ENCODE data around the genes DAP3, RXFP4, SEMA4A, PAQR6 and RHBG.

DNA sequence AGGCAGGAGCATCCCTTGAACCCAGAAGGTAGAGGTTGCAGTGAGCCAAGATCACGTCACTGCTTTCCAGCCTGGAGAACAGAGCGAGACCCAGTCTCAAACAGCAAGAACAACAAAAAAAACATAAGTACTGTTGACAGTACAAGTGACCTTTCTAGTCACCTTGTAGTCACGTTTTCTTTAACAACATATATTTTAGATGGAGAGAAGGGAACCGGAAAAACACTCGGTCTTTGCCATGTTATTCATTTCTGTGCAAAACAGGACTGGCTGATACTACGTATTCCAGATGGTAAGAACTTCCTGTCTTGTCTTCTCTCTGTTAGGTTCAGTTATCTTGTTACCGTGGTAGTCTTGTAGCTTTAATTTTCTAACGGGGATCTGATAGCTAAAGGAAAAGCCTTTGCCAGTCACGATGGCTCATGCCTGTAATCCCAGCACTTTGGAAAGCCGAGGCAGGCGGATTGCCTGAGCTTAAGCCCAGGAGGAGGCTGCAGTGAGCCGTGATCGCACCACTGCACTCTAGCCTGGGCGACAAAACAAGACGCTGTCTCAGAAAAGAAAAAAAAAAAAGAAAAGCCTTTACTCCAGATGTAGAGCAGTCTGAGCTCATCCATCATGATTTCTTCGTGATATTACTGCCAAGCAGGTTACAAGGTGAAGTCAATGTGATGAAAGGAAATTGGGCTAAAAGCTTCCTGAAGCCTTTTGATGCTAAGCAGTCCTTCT, 11.2 kb upstream of the MSTO1 start:
- PRO-cap, 7 experiments = no peak in any of the 7 experiments
- RAMPAGE, long total RNA, 2 experiments = no peak in any of the 2 experiments

- PRO-cap, 7 experiments = peak in 7 of 7 experiments; most common plus-strand start chr1:155689091 (in 7); most common minus-strand start chr1:155688981 (in 1)
- RAMPAGE, long total RNA, 2 experiments = start-site peak on the plus strand in 2 of 2 experiments, at chr1:155689082-155689104 at its widest, 109 to 224 reads per replicate
Observed at GRCh38 chr1:155688885-155689226, at the start of gene DAP3. TSS of gene DAP3 (plus strand) at chr1:155689091.

GRCh38 chr1:155892962-155893541, 18.1 kb downstream of the RIT1 start:
- PRO-cap, 7 experiments = no peak in any of the 7 experiments
- RAMPAGE, long total RNA, 2 experiments = no peak in any of the 2 experiments

DNA sequence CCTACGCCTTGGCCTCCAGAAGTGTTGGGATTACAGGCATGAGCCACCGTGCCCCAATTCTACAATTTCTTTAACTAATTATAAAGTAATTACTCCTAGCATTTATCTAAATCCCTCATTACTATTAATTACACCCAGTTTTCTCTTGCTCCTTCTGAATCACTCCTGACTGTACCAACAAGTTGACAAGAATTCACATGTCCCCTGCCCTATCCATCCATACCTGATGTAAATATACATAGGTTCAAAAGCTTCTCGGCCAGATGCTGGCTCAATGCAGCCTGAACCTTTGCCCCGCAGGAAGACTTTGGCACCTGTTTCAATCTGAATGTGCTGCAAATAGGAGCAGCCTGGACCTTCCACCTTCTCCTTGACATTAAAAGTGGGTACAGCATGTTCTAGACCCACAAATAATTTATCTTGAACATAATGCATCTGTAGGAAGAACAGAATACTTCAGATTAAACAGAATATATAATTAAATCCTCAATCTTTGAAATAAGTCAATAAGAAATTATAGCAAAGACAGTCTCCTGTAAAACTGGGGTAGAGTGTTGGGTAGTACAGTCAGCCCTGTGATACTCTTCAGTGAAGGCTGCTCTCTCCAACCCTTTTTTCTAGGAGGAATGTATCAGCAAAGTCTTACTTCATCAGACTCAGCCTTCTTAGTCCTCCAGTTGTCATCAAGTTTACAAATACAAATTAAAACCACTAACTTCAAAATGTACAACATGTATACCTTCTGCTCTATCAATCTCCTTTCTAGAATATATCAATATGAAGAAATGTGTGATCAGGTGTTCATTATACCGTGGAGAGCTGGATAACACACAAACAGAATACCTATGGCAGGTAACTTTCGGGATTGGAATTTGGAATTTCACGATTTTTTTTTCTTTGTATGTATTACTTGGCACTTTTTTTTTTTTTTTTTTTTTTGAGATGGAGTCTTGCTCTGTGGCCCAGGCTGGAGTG, 8.5 kb downstream of the KHDC4 start:
- PRO-cap, 7 experiments = no peak in any of the 7 experiments
- RAMPAGE, long total RNA, 2 experiments = no peak in any of the 2 experiments

- PRO-cap, 7 experiments = no peak in any of the 7 experiments
- RAMPAGE, long total RNA, 2 experiments = no peak in any of the 2 experiments
Observed at GRCh38 chr1:155941076-155941933, at the start of gene RXFP4. TSS of gene RXFP4 (plus strand) at chr1:155941638.

DNA sequence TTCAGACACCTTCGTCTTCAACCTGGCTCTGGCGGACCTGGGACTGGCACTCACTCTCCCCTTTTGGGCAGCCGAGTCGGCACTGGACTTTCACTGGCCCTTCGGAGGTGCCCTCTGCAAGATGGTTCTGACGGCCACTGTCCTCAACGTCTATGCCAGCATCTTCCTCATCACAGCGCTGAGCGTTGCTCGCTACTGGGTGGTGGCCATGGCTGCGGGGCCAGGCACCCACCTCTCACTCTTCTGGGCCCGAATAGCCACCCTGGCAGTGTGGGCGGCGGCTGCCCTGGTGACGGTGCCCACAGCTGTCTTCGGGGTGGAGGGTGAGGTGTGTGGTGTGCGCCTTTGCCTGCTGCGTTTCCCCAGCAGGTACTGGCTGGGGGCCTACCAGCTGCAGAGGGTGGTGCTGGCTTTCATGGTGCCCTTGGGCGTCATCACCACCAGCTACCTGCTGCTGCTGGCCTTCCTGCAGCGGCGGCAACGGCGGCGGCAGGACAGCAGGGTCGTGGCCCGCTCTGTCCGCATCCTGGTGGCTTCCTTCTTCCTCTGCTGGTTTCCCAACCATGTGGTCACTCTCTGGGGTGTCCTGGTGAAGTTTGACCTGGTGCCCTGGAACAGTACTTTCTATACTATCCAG, 614 bp downstream of the RXFP4 start:
- PRO-cap, 7 experiments = no peak in any of the 7 experiments
- RAMPAGE, long total RNA, 2 experiments = no peak in any of the 2 experiments

- PRO-cap, 7 experiments = no peak in any of the 7 experiments
- RAMPAGE, long total RNA, 2 experiments = no peak in any of the 2 experiments
Observed at GRCh38 chr1:155970120-155971435, 7.8 kb downstream of the ARHGEF2 start.

DNA sequence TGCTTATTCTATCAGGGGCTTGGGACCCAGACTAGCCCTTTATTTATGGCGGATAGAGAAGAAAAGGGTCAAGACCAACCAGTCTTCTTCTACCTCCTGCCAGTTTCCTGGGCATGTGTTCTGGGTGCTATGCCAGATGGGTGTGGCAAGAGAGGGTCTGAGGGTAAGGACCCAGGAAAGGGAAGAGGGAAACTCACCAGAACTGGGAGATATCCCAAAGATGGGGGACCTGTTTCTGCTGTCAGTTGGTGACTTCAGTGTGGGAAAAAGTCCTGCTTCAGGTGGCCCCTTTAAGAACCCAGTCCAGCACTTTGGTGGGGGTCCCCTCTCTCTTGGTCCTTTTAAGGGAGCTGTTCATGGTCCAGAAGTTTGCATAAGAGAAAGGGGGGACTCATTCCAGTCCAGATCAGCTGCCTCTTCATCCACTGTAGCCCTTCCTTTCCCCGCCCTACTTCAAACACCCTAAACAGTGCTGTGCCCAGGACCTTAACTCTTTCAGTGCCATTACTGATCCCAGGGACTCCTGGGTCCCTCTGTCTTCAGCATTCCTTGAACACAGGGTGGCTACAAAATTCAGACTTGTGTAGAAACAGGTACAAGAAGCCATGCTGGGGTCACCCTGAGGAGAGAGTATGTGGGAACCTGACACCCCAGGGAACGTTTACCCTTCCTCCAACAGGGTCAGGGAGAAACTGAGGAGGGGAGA, 18.4 kb downstream of the SSR2 start:
- PRO-cap, 7 experiments = no peak in any of the 7 experiments
- RAMPAGE, long total RNA, 2 experiments = no peak in any of the 2 experiments

DNA sequence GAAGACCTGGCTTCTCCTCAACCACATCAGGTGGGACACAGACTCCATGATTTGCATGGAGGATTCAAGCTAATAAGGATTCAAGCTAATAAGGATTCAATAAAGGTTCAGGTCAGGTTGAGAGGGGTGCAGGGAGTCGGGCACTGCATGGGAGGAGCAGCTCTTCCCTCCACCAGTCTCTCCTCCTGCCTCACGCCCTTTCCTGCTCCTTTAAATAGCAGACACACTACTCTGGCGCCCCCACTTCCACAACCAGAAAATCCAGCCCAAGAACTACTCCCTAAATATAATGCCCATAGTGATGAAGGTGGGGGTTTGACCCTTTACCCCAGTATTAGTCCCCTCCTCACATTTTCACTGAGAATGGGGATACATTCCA, 7.1 kb downstream of the MEX3A start:
- PRO-cap, 7 experiments = no peak in any of the 7 experiments
- RAMPAGE, long total RNA, 2 experiments = no peak in any of the 2 experiments

DNA sequence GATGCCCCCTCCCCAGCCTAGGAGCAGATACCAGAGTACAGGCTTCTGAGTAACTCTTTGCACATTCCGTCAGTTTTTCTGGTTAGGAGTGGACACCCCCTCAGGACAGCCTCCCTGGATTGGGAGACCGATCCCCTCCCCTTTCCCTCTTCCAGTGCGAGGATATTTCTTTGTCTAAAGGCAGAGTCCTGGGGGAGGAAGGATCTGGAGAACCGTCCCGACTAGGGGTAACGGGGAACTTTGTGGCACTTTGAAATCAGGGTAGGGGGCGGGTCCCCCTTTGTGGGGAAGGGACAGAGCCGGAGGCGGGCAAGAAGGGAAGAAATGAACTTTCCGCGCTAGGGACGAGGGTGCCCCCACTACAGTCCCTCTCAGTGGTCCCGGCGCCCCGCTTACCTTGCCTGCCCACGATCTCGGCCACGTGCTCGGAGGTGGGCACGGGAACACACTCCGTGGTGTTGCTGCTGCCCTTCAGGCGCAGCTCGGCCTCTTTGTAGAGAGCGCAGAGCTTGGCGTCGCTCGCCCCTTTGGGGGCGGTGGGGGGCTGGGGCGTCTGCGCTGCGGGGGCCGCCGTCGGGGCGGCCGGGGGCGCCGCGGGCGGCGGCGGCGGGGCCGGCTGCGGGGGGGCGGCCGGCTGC, 997 bp downstream of the MEX3A start:
- PRO-cap, 7 experiments = peak in 6 of 7 experiments; most common plus-strand start position 173 of the sequence (in 5); most common minus-strand start position 493 of the sequence (in 6)
- RAMPAGE, long total RNA, 2 experiments = no peak in any of the 2 experiments

GRCh38 chr1:156102440-156102904, 12.0 kb upstream of the LMNA start:
- PRO-cap, 7 experiments = peak in 3 of 7 experiments; most common plus-strand start chr1:156102832 (in 2); most common minus-strand start chr1:156102710 (in 2)
- RAMPAGE, long total RNA, 2 experiments = no peak in any of the 2 experiments

DNA sequence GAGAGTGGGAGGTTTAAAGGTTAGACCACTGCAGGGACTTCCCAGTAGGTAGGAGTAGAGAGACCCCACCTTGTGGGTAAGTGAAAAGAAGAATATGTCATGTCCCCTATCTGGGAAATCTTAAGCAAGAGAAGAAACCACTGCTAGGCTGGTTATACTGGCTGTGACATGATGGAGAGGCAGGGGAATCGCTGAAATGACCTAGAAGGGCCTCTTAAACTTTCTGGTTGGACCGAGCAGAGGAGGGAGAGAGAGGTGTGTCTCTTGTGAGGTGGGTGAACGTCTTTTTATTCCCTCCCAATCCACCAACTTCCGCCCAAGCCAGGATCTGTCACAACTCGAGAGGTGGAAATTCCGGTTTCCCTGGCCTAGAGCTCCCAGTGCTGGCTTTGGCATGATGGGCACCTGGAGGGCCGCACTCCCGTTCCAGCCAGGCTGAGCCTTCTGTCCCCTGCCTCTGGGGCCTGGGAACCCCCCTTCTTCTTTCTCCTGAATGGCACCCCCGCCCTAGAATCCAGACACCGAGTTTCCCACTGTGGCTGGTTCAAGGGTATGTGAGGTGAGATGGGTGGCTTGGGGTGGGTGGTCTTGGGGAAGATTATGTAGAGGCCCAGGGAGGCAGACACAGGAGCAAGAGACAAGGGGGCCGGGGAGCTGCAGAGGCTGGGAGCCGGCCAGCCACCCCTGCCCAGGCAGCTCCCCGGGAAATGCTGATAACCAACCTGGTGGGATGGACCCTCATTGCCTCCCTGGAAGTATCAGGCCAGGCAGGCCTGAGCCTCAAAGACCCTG, at the start of gene SEMA4A:
TSS of gene SEMA4A (plus strand) at position 380 of the 792 bp plus-strand sequence.
- PRO-cap, 7 experiments = no peak in any of the 7 experiments
- RAMPAGE, long total RNA, 2 experiments = no peak in any of the 2 experiments

DNA sequence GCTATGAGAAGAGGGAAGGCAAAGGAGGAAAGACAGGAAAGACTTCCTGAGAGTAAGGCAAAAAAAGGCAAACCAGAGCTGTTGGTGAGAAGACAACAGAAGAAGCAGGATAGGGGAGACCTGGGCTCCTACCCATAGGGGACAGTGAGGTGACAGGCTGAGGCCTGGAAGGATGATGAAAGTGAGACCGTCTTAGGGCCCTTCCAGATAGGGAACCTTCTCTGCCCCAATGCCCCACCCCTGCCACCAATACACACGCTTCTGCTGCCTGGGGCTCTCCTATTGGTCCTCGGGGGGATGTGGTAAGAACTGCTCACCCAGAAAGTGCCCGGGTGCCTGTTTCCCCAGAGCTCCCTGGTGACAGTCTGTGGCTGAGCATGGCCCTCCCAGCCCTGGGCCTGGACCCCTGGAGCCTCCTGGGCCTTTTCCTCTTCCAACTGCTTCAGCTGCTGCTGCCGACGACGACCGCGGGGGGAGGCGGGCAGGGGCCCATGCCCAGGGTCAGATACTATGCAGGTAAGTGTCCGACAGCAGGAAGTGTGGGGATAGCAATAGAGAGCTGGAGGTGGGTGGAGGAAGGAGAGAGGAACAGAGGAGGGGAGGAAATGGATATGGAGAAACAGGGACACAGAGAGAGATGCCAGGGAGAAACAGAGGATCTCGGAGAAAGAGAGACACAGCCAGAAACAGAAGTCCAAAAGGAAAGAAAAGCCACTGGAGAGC, 978 bp downstream of the SEMA4A start:
- PRO-cap, 7 experiments = no peak in any of the 7 experiments
- RAMPAGE, long total RNA, 2 experiments = no peak in any of the 2 experiments

- PRO-cap, 7 experiments = no peak in any of the 7 experiments
- RAMPAGE, long total RNA, 2 experiments = no peak in any of the 2 experiments
Observed at GRCh38 chr1:156157460-156157962, 4.1 kb downstream of the SEMA4A start.

- PRO-cap, 7 experiments = peak in 2 of 7 experiments; most common plus-strand start chr1:156248003 (in 1); most common minus-strand start chr1:156247681 (in 1)
- RAMPAGE, long total RNA, 2 experiments = no peak in any of the 2 experiments
Observed at GRCh38 chr1:156247599-156248487, at the start of gene PAQR6. TSS of gene PAQR6 (minus strand) at chr1:156248056.

GRCh38 chr1:156265917-156266295, 16.7 kb downstream of the SMG5 start:
- PRO-cap, 7 experiments = no peak in any of the 7 experiments
- RAMPAGE, long total RNA, 2 experiments = no peak in any of the 2 experiments

DNA sequence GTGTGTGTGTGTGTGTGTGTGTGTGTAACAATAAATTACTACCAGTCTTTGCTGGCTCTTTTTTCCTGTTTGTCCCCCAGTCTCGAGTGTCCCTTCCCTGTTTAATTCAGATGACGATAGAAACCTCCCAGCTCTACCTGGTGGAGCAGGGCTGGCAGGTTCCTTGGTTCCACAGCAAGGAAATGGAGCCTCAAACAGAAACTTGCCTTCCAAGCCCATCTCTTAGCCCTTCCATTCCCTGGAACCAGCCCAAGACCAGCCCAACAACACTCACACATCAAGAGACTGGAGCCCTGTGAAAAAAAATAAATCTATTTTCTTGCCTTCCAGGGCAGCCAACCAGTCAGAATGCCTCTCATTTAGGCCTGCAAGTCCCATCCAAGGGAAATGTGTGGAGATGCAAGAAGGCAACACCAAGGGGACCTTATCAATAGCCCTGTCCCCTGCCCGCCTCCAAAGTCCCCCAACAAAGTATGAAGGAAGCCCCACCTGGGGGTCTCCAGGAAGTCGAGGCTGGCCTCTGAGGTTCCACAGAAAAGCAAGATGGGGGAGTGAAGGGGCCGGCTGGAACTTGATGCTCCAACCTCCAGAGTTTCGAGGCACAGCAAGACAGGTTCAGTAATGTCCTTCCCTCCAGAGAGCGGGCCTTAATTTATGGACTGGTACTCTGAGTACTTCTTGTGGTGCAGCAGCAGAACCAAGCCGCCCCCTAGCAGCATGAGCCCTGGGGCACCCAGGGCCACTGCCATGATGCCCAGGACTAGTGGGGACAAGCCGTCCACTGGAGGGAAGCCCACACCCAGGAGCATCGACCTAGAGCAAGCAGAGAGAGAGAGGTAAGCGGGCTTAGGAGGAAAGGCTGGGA, 2.9 kb downstream of the GLMP start:
- PRO-cap, 7 experiments = no peak in any of the 7 experiments
- RAMPAGE, long total RNA, 2 experiments = no peak in any of the 2 experiments

GRCh38 chr1:156356901-156357443, 12.0 kb upstream of the RHBG start:
- PRO-cap, 7 experiments = no peak in any of the 7 experiments
- RAMPAGE, long total RNA, 2 experiments = no peak in any of the 2 experiments

DNA sequence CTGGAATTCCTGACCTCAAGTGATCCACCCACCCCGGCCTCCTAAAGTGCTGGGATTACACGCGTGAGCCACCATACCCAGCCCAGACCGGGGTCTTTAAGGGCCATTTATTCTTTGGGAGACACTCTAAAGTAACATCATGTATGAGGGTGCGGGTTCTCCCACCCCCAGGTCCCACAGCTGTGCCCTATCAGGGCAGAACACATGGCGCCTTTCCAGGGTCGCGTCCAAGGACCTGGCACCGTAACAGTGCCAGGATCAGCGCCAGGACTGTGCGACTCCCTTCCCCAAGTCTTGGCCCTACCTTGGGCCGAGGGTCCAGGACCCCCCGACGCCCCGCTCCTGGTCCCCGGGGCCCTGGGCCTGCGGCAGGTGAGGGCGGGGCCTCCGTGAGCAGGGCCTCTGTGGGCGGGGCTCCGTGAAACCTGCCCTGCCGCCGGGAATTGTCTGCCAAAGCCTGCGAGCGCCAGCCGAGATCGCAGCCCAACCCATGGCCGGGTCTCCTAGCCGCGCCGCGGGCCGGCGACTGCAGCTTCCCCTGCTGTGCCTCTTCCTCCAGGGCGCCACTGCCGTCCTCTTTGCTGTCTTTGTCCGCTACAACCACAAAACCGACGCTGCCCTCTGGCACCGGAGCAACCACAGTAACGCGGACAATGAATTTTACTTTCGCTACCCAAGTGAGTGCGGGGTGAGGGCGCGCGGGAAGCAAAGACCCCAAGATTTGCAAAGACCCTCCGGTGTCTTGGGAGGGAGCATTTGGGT, at the start of gene RHBG:
TSS of gene RHBG (plus strand) at position 452 of the 762 bp plus-strand sequence.
- PRO-cap, 7 experiments = peak in 7 of 7 experiments; most common plus-strand start position 453 of the sequence (in 7); most common minus-strand start position 358 of the sequence (in 2)
- RAMPAGE, long total RNA, 2 experiments = start-site peak on the plus strand in 1 of 2 experiments, centred at position 483 of the sequence, 27 reads per replicate

DNA sequence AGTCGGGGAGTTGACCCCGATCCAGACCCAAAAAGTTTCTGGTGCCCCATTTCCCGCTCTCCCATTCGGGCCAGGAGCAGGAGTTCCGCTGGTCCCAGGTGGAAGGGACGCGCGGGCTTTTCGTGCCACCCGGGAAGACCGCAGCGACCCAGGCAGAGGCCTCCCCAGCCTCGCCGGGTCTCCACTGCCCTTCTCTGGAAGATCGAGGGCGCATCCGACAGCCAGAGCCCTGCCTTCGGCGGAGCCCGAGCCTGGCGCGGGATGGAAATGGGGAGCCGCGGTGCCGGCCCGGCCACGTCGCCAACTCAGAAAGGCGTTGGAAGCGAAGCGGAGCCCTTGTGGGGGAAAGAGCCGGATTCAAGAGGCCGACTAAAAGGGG, 51.7 kb downstream of the RHBG start:
- PRO-cap, 7 experiments = no peak in any of the 7 experiments
- RAMPAGE, long total RNA, 2 experiments = no peak in any of the 2 experiments

All from ovary (tissue), 7 donors.